Camera-type eye (tissue), 1 donor: ENCODE measurements around the genes CBY1 and APOBEC3G.

DNA sequence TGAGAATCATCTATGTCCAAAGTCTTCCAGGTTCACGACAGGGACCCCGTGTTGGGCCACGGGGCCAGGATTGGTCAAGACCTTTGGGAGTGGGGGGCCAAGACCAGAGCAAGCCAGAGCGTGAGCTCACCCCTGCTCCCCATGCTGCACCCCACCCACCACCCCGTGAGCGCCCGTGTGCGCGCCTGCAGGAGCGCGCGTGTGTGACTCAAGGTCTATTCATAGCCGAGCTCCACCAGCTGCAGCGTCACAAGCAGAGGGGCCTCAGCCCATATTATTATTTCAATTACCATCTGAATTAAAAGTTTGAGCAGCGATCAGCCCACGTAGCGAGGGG is 5.2 kb downstream of the KCNJ4 start:
- RAMPAGE, long total RNA = no peak

- RAMPAGE, long total RNA = no peak
Measured at GRCh38 chr22:38452377-38452842, 2.6 kb downstream of the KCNJ4 start.

DNA sequence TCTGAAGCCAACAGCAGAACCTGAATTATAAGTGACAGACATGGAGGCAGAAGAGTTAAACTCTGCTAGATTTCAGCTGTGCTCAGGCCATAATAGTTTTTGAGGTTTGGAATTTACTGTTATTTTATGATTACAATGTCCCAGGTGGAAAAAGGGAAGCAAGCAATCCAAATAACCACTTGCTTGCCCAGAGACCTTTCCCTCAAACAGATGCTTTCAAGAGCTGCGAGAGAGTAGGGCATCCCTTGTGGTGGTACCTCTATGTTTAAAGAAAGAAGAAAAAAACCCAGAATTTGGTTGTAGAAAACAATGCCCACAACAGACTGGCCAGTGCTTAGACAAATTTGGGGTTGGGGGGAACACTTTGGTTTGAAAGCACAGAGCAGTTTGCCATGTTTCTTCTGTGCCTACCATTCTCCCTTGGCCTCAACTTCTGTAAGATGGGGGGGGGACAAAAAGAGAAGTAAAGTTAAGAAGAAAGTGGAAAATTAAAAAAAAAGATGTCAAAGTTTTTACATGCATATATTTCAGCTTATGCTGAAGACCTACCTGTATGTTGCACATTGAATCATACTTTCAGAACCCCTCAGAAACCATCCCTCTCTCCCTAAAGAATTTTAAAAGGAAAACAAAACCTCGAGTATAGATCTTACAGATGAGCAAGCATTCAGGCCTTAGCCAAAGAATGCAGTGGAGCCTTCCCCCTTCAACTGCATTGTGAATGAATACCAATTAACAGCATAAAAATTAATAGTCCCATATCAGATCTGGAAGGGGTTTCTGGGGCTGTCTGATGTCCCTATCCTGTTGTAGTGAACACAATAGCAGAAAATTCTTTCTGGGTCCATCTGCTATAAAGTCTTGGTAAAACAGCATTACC is 16.1 kb downstream of the KDELR3 start:
- RAMPAGE, long total RNA = no peak

GRCh38 chr22:38487625-38488669 is 18.2 kb downstream of the DDX17 start:
- RAMPAGE, long total RNA = no peak

DNA sequence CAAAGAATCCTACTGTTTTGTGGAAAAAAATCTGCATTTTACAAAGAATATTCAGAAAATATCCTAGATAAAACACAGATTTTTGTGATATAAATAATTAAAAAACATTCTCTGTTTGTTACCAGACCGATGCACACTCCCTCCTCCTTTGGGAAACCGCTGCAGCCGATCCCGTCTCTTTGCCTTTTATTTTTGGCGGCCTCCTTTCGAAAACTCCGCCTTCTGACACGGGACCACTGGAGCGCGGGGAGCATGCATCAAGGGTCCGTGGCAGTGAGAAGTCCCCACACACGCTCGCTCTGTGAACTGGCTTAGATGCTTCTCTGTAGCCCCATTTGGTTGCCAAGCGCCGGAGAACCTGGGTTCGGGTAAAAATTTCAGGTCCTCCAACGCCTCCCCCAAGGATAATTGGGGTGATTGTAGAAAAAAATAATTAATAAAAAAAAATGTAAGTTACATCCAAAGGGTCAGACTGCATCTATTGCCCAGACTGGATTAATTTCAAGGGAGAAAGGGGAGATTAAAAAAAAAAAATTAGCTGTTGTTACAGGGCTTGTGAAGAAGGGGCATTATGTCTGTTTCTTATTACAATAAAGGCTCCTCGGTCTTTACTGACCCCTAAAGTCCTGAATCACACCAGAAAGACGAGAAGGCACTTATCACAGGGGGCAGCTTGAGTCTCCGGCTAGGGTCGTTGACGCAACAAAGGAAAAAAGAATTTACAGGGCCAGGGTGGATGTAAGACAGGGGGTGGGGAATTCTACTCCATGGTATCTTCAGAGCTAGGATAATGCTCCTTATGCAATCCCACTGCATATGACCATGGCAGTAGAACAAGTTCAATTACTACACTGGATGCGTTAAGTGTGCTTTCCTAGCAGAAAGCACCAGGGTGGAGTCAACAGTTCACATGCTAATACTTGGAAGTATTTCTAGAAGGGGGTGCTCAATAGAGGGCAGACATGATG is 16.7 kb downstream of the DDX17 start:
- RAMPAGE, long total RNA = no peak

GRCh38 chr22:38614394-38615167 is 41.6 kb downstream of the FAM227A start:
- RAMPAGE, long total RNA = no peak

DNA sequence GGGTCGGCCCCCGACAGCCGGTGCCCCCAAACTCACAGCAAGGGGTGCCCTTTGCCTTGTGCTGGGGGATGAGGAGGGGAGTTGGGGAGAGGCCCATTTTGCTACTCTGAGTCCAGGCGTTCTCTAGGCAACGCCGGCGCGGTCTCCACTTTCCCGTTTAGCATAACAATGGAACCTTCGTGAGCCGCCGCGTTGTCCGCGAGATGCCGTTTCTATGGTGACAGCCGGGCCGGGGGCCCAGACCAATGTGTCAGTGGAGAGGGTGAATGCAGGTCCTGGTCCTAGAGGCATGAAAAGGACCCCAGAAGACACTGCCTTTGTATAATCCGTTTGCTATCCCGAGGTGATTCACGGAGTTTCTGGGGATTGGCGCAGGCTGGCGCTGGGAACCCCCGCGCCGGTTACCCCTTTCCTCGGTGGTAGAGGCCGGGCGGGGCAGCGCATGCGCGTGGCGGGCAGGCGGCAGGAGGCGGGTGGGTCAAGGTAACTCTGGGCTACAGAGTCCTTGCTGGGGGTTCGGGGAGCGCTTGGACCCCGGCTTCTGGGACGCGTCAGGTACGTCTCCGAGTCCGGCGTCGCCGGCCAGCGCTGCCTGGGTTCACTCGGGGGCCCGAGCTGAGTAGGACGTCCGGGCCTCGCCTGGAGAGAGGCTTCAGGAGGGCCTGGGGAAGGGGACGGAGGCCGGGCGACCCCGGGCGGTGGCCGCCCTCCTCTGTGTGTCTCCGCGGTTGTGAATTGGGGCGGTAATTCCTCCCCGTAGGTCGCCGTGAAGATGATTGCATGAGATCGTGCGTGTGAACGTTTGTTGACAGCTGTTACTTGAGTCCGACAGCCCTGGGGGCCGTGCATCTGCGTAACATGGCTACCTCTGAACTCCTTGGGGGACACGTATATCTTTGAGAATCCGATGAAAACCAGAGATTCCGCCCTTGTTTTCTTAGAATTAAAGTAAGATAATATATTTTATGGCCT is at the start of gene CBY1:
Gene CBY1 (plus strand): TSS at position 443 of the 972 bp plus-strand sequence.
- RAMPAGE, long total RNA = start-site peak on the plus strand centred at position 473 of the sequence, 22 bp wide, 36 reads

DNA sequence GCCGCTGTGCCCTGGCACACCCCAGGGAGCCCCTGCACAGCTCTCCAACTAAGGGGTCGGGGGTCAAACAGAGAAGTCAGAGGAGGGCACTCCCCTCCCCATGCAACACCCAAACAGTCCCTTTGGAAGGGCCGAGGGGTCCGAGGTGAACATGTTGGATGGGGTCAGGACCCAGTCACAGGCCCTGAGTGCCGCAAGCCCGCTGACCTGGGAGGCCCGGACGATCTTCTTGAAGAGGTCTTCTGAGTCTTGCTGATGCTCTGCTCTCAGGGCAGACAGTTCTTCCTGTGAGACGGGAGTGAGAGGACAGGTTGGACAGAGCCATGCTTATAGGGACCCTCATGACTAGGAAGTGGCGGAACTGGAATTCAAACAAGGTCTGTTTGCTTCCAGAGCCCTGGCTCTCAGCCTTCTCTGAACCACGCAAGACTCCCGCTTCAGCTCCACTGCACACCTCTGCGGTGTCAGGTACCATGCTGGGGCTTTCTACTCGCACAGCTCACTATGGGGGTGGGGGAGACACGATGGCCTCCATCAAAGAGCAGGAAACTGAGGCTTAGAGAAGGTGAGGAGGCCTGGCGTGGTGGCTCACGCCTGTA is 14.4 kb downstream of the SUN2 start:
- RAMPAGE, long total RNA = no peak

DNA sequence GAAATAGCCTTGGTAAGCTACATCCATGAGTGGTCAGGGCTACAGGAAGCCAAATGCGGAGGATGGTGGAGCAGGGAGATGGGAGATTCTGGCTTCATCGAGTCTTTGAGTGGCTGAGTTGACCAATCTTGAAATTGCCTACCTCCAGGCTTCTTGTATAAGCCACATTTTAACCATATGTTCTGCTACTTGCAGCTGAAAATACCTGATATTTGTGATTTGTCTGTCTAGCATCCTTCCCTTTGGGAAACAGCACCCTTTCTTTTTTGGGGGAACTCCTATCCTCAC is 5.9 kb upstream of the DNAL4 start:
- RAMPAGE, long total RNA = no peak

- RAMPAGE, long total RNA = no peak
Measured at GRCh38 chr22:38881361-38881927, 9.4 kb upstream of the CBX6 start.

DNA sequence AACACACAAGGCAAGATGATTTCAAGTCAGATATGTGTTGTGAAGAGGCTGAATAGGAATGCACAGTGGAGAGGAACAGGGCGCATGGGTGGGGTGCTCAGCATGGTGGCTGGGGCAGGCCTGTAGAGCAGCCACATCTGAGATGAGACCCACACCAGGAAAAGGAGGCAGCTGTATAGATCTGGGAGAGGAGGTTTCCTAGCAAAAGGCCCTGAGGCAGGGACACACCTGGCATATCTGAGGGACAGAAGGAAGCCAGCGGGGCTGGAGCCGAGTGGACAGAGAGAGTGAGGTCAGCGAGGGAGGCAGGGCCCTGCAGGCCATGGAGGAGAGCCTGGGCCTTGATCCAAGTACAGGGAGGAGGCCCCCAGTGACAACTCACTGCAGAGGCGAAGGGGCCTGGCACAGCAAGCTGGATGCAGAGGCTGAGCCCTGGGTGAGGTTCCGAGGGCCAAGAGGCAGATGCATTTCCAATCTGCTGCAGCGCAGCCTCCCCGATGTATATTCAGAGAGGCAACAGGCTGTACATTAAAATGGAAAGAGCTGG is 10.4 kb upstream of the CBX6 start:
- RAMPAGE, long total RNA = no peak

DNA sequence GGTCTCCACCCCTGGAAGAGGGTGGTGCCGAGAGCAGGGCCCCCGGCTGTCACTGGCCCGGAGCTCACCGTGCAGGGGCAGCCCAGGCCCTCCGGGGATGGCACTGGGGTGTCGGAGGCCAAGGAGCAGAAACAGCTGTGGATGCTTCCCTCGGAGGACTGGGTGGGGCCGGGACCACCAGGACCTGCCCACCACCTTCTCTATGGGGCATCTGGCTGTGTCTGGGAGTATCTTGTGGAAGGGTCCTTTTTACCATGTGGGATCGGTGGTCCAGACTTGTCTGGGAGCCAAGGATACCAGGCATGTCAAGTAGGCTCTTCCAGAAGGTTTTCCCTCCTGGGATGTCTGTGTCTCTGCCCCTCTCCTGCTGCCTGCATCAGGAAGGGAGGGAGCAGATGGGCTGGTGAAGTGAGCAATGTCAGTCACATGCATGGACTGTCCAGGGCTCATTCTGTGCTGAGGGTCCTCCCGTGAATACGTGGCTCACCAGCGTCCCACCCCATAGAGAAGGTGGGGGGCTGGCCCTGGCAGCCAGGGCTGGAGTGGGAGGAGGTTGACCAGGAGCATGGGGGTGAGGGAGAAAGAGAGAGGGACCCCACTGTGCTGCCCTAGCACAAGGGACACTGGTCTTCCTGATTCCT is 4.1 kb upstream of the APOBEC3A start:
- RAMPAGE, long total RNA = no peak

DNA sequence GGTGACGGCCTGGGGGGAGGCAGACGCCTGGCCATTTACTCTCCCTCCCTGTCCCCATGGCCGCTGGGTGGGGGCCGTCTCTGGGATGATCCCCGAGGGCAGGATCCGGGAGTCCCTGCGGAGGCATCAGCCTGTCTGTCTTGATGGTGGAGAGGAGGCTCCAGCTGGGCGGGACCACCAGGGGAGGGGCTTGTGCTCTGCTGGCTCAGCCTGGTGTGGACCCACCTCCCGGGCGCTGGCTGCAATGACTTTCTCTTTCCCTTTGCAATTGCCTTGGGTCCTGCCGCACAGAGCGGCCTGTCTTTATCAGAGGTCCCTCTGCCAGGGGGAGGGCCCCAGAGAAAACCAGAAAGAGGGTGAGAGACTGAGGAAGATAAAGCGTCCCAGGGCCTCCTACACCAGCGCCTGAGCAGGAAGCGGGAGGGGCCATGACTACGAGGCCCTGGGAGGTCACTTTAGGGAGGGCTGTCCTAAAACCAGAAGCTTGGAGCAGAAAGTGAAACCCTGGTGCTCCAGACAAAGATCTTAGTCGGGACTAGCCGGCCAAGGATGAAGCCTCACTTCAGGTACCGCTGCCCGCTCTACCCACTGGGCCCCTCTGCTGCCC is at the start of gene APOBEC3G:
Gene APOBEC3G (plus strand): TSS at position 463 of the 607 bp plus-strand sequence.
- RAMPAGE, long total RNA = no peak

GRCh38 chr22:39090853-39091390 is 6.1 kb upstream of the APOBEC3H start:
- RAMPAGE, long total RNA = no peak

DNA sequence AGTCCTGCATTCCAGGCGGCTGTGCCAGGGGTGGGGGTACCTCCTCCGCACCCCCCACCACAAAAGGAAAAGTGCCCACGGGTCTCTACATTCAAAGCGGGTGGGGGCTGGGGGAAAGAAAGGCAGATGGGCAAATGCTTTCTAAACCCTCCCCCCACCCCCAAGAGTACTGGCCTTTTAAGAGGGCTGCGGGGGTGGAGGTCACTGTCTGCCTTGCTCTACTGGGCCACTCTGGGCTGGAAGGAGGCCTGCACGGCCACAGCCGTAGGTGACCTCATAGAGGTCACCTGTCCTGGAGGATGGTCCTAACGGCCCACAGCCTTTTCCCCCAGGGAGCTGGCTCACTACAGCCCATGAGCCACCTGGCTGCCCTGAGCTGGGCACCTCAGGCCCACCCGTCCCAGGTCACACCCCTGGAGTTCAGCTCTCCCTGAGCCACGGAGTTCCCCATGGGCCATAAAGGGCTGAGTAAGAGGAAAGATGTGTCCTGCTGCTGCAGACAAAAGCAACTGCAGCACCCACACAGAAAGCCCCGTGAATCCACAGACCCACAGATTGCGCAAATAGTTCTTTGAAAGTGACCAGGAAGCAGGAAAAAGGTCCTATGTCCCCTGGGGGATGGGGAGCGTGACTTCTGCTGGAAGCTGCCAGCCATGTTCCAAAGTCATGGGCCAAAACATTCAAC is 21.2 kb downstream of the CBX7 start:
- RAMPAGE, long total RNA = no peak

- RAMPAGE, long total RNA = no peak
Measured at GRCh38 chr22:39177827-39178240, 25.4 kb upstream of the CBX7 start.

DNA sequence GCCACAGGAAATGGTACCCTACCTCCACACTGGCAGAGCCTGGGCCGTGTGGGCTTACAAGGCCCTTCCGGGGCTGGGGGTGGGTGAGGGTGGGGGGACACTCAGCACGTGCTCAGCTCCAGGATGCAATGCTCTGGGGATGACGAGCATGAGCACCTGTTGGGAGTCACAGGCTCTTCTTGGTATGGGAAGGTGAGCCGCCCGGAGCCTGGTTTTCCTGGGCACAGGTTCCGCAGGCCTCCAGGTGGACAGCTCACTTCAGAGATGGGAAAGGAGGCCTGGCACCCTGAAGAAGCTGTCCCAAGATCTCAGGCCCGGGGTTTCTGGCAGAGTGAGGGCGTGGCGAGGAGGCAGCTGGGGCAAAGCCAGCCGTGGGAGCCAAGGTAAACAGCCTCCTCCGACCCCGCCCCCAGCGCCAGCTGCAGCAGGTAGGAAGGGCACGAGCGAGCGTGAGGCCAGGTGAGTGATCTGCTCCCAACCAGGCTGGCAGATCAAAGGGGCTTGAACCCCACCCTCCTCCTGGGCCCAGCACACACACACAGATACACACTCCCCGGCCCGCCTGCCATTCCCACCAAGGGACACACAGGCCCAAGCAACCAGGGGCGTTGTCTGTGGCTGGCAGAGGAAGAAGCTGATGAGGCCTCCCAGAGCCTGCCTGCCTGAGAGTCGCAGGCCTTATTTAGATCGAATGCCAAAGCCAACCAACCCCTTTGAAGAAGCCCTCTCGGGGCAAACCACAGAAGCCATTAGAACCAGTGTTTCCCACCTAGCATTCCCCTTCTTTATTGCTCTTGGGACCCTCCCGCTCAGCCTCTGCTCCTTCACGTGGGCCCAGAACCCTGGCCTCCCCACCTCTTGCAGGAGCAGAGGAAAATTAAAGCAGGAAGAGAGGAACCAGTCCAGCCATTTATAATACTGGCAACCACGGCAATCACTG is 5.2 kb downstream of the PDGFB start:
- RAMPAGE, long total RNA = no peak

- RAMPAGE, long total RNA = no peak
Measured at GRCh38 chr22:39241386-39241902, 3.3 kb downstream of the PDGFB start.

DNA sequence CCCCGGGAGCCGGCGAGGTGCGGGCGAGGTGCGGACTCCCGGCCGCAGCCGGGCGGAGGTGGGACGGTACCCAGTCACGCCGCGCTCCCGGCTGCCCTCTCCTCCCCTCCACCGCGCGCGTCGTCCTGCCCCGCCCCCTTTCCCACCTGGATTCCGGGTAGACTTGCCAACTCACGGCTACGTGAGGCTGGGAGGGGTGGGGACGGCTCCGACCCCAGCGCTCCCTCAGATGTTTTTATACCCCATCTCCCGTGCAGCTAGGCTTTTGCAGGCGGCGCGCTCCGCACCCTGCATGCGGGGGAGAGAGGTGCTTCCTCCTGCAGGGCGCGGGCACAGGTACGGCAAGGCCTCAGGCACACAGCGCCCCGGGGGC is 2.0 kb downstream of the PDGFB start:
- RAMPAGE, long total RNA = no peak

DNA sequence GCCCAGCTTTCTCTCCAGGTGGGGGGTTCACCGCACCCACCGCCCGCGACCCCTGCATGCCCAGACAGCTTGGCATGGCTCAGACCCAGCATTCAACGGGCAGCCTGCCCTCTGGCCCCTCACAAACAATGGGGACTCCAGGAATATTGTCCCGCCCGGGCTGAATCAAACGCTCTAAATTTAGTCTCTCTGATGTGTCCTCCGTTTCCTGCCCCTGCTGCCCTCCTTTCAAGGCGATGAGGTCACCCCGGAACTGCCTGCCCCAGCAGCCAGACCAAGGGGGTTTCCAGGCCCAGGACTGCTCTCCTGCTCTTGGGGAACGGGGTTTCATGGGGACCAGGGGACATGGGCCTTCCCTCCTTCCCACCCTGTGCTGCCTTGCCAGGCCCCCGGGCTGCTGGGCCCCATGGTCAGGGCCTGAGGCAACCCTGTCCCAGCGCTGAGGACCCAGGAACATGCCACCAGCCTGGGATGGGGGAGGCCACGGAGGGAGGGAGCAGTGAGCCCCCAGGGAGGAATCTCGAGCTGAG is 10.1 kb upstream of the PDGFB start:
- RAMPAGE, long total RNA = no peak